Fibroblast of villous mesenchyme (primary cell): ENCODE measurements around the genes HBM, HBA1 and MCRIP2.

GRCh38 chr16:38565-39558, 14.5 kb downstream of the POLR3K start:
- CAGE, long polyA plus RNA = no peak

DNA sequence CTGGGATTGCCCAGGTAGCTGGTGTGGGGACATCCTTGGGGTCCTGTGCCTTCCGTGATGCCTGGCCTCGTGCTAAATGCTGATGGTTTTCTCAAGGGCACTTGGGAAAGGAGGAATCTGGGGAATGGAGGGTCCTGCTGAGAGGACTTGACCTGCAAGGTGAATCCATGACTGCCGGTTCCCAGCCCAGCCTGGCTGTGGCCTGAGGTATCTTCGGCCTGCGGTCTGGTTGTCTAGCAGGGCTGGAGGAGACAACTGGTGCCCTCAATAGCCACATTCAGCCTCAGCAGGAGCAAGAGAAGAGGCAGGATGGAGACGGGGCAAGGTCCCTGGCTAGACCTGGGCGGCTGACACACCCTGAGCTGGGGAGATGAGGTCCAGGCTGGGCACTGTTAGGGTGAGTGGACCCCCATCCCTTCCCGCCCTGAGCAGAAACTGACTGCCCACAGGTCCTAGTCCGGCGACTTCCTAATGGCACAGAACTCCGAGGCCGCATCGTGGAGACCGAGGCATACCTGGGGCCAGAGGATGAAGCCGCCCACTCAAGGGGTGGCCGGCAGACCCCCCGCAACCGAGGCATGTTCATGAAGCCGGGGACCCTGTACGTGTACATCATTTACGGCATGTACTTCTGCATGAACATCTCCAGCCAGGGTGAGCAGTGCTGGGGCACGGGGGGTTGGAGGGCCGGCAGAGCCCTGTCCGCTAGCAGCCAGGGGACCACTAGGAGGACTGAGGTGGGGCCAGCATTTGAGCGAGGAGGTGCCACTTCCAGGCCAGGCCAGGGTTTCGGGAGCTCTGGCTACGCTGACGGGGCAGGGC, 4.8 kb downstream of the MPG start:
- CAGE, long polyA plus RNA = no peak

DNA sequence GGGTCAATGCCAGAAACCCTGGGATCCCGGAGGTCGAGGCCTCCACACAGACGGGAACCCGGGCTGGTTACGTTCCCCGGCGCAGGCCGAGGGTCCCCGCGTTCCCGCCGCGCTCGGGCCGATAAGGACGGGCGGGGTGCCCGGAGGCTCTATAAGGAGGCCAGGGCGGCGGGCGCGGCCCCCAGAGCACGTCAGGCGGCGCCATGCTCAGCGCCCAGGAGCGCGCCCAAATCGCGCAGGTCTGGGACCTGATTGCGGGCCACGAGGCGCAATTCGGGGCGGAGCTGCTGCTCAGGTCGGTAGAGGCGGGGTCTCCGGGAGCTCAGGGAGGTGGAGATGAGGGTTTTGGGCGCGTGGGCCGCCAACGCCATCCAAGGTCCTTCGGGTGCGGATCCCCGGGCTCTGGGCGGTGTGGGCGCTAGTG, at the start of gene HBM:
TSS of gene HBM (plus strand) at position 184 of the 424 bp plus-strand sequence.
- CAGE, long polyA plus RNA = no peak

DNA sequence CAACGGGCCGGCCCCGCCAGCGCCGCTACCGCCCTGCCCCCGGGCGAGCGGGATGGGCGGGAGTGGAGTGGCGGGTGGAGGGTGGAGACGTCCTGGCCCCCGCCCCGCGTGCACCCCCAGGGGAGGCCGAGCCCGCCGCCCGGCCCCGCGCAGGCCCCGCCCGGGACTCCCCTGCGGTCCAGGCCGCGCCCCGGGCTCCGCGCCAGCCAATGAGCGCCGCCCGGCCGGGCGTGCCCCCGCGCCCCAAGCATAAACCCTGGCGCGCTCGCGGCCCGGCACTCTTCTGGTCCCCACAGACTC, at the start of gene HBA1:
TSS of gene HBA1 (plus strand) at position 278 of the 300 bp plus-strand sequence.
- CAGE, long polyA plus RNA = no peak

DNA sequence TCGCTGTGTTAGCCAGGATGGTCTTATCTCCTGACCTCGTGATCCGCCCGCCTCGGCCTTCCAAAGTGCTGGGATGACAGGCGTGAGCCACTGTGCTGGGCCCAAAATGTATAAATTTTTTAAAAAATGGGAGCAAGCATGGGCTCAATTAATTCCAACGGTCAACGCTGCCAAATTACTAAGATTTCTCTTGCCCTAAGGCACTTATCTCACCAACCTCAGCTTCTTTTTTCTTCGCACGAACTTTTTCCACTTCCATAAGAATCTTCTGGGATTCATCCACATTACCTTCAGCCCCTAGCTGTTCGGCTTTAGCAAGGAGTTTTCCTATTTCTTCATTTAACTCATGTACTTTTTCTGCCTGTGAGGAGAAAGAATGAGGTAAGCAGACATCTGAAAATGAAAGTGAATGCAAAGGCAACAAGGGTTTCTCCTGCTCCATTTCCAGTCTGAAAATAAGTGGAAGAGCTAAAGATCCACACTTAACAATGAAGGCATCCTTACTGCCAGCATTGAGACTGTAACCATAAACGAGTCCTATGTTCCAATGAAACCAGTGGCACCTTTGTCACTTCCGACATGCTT, 23.4 kb downstream of the LUC7L start:
- CAGE, long polyA plus RNA = no peak

DNA sequence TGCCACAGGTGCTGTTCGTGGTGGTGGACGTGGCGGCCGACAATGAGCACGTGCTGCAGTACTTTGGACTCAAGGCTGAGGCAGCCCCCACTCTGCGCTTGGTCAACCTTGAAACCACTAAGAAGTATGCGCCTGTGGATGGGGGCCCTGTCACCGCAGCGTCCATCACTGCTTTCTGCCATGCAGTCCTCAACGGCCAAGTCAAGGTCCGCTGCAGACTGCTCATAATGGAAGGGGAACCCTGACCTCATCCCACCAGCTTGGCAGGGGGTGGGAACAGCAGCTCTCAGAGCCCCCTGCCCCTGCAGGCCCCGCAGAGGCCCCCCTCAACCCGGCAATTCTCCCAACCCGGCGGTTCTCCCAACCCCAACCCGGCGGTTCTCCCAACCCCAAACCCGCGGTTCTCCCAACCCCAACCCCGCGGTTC, 2.5 kb downstream of the PDIA2 start:
- CAGE, long polyA plus RNA = no peak

- CAGE, long polyA plus RNA = no peak
These were observed 21.2 kb downstream of the PDIA2 start for GRCh38 chr16:304076-304680.

DNA sequence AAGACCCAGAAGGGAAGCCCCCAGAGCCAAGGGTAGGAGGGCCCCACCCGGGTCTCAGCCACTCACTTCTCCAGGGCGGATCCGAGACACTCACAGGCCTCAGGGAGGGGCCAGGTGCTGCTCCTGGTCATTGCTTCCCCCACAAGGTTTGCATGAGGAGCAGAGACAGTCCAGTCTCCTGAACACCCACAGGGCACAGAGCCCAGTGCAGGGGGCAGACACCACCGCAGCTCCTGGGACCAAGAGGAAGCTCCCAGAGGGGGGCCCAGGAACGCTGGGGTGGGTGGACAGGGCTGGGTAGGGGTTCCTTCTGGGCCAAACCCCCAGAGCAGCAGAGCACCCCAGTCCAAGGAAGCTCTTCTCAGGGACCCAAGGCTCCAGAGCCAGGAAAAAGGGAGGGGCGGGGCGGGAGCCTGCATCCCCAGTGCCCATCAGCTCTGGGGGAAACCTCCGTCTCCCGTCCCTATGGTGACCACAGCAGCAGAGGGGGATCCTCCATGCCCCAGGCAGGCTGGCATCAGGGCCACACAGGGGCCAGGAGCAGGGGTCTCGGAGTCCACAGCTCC, 746 bp upstream of the MRPL28 start:
- CAGE, long polyA plus RNA = no peak

DNA sequence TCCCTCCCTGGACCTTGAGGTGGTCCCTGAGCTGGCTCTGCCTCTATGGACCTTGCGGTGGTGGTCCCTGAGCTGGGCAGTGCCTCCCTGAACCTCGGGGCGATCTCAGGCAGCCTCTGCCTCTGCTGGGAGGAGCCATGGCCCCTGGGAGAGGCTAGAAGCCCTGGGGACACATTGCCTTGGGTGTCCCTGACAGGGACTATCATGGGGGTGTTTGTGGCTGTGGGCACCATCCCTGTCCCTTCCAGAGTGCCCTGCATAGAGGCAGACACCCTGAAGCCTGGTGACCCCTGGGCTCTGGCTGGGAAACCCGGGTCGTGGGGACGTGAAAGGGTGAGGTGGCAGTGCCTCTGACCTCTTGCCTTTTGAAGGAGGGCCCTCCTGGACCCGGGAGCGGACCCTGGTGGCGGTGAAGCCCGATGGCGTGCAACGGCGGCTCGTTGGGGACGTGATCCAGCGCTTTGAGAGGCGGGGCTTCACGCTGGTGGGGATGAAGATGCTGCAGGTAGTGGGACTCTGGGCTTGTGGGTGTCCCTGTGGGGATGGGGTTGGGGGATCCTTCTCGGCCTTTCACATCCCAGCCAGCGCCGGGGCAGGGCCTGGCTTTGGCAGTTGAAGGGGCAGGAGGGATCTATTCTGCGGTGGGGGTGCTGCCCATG, 1.7 kb downstream of the NME4 start:
- CAGE, long polyA plus RNA = no peak

DNA sequence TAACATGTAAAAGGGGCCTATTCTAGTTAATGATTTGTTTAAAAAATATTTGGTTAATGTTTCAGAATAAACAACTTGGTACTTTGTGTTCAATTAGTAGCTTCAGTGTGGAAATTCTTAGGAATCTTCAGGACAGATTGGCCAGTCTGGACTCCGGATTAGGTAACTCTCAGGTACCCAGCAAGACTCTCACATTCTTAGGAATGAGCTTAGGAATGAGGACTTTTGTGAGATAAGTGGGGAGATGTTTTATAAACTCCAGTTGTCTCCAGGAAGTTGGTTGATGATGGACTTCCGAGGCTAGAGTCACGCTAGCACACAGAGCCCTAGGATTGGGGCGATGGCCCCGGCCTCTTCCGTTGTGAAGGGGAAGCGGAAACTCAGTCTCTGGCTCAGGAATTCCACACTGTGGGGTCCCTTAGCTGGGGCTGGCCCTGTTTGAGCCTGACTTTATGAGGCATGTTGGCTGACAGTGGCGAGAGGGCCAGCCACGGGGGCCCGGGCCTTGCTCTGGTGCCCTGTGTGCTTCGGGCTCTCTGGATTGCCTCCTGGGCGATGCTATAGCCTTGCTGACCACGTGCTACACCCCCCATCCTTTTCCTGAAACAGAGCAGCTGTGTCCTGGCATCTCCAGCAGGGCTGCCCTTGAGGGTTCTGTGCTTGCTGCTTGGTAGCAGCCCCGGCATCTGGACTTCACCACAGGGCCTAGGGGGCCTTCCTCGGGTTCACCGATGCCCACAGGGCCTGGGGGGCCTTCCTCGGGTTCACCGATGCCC, 32.4 kb downstream of the RAB11FIP3 start:
- CAGE, long polyA plus RNA = no peak

GRCh38 chr16:535264-535921, 7.9 kb downstream of the CAPN15 start:
- CAGE, long polyA plus RNA = no peak

DNA sequence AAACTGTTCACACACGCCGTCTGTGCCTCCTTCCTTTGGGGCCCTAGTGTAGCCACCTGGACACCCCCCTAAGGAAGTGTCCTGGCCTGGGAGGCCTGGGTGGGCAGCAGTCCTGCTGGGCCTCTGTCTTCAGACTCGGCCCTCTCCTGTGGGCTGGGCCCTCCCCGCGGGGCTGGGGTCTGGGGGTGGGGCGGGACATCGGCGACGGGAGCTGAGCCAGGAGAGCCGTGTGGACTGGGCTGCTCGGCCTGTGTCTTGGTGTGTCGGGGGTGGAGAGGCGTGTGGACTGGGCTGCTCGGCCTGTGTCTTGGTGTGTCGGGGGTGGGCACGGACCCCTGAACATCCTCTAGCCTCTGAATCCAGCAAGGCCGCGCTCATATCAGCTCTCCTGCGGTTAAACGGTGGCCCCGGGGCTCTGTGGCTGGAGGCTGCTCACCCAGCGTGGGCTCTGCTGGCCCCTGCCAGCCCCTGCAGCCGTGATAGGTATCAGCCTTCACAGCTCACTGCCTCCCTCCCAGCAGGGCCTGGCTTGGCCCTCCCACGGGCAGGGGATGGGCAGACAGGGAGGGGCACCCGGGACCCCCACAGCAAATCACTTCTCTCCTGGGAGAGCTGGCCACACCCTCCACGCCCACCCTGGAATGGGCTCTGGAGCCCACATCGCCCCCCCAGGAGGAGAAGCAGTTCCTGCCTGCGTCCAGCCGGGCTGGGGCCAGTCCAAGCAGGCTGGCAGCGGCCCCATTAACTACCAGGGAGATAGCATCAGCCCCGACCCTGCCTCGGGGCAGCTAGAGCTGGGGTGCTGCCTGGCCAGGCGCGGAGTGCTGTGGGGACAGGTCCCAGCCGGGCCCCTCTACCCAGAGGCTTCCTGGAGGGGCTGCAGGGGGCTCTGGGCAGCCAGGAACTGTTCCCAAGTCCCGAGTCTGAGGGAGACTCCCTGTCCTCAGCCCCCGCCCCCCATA, 1.0 kb upstream of the NHLRC4 start:
- CAGE, long polyA plus RNA = no peak

DNA sequence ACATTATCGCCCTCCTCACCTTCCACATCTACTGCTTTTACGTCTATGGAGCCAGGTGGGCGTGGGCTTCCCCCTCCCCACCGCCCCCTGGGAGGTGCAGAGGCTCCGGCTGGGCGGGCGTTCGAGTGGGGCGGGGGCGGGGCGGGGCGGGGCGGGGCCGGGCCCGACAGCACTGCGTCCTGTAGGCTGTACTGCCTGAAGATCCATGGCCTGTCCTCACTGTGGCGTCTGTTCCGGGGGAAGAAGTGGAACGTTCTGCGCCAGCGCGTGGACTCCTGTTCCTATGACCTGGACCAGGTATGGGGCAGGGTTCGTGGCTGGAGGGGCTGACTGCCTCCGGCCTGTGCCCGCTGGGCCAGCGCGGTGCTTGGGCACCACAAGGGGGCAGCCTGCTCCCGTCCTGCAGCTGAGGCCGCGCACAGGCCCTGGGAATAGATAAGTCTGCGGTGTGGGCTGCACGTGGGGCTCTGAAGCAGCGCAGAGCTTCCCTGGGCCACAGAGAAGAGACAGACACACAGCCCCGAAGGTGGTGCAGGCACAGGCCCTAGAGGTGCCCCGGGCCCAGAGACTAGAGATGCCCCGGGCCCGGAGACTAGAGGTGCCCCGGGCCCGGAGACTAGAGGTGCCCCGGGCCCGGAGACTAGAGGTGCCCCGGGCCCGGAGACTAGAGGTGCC, 9.3 kb downstream of the PIGQ start:
- CAGE, long polyA plus RNA = no peak

GRCh38 chr16:641363-642529, at the start of gene MCRIP2:
Gene MCRIP2, plus strand, starts transcription at chr16:641828.
- CAGE, long polyA plus RNA = start-site peak on the plus strand at chr16:641813-641954, 428 and 208 reads in 2 replicates

- CAGE, long polyA plus RNA = no peak
These were observed 7.2 kb upstream of the RHOT2 start for GRCh38 chr16:660502-661278.

DNA sequence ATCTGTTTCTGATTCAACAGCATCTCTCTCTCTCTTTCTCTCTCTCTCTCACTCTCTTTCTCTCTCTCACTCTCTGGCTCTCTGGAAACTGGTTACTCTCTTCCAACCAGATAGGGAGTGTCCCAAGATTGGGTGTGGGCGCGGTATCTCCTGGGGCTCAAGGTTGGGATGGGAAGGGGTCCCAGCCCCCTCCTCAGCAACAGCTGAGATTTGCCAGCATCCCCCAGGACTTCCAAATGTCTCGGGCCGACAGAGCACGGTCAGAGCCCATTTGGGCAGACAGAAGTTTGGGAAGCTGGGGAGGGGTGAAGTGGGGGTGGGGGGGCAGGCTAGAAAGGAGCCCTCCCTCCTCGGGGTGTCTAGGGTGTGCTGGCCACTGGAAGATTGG, 2.7 kb upstream of the WDR24 start:
- CAGE, long polyA plus RNA = no peak

DNA sequence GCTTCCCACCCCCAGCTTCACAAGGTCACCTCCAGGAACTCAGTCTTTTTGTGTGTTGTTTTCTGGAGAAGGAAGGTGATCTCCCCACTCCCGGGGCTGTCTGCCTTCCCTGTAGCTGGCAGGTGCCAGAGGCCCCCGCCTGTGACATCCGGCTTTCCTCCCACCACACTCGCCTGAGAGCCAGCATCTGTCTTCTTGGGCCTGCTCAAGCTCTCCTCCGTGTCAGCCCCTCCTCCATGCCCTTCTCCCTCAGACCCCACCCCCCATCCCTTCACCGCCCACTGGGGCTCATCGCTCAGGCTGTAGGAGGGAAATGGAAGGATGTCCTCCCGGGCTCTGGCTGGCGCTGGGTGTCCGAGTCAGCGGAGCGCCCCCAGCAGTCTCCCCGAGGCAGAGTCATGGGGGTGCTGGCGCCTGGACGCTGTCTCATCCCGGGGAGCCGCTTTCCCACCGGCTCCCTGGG, 624 bp upstream of the ANTKMT start:
- CAGE, long polyA plus RNA = no peak

GRCh38 chr16:976795-977857, 4.4 kb upstream of the SOX8 start:
- CAGE, long polyA plus RNA = no peak

DNA sequence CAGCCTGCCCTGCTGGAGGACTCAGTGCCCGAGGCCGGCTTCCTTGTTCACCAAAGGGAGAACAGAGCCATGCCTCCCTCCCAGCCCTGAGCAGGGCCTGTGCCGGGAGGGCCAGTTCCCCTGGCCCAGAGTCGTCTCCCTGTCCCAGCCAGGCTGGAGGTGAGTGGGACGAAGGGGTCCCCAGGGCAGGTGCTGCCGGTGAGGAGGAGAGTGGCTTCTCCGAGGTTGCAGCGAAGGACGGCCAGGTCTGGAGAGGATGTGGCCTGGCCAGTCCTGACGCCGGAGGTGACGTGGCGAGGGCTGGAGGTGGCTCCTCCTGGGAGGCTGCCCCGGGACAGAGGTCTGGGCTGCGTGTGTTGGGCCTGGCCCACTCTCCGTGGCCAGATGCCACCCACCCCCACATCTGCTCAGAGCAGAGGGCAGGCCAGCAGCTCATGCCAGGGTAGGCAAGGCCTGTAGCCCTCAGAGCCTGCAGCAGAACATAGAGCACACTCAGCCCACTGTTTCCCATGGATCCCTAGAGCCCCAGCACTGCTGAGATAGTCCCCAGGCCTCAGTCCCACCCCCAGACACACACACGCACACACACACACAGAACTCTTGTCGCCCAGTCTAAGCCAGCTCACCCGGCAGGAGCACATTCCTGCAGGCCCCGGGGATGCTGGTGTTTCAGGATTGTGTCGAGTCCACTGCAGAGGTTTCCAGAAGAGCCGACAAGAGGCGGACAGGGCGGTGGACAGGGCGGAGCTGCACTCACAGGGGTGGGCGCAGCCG, 33.1 kb downstream of the SOX8 start:
- CAGE, long polyA plus RNA = no peak

GRCh38 chr16:1082283-1083008, 9.9 kb downstream of the SSTR5 start:
- CAGE, long polyA plus RNA = no peak